H1 (cell line): Measurements from ENCODE around the gene MID1.

DNA sequence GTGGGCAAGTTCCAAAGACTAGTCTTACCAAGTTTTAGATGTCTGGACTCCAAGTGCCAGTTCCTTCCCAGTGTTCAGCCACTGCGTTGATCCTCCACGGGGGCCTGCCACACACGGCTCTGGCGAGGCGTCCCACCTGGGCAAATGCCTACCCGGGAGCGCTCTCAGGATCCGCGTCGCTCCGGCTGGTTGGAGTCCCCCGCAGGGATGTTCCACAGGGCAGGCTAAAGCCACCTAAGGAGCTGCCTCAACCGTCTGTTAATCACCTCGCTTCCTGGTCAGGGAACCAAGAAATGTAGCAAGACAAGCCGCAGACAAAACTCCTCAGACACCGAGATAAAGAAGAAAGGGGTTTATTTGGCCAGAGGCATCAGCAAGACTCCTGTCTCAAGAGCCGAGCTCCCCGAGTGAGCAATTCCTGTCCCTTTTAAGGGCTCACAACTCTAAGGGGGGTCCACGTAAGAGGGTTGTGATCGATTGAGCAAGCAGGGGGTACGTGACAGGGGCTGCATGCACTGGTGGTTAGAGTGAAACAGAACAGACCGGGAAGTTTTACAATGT, 30.7 kb downstream of the MID1 start:
- RRBS = no CpG with 5 or more reads among the region's 22 CpGs
CAGE:
- cytosol, long polyA plus RNA = no peak
- long polyA plus RNA = no peak
- nucleus, long polyA plus RNA = no peak

DNA sequence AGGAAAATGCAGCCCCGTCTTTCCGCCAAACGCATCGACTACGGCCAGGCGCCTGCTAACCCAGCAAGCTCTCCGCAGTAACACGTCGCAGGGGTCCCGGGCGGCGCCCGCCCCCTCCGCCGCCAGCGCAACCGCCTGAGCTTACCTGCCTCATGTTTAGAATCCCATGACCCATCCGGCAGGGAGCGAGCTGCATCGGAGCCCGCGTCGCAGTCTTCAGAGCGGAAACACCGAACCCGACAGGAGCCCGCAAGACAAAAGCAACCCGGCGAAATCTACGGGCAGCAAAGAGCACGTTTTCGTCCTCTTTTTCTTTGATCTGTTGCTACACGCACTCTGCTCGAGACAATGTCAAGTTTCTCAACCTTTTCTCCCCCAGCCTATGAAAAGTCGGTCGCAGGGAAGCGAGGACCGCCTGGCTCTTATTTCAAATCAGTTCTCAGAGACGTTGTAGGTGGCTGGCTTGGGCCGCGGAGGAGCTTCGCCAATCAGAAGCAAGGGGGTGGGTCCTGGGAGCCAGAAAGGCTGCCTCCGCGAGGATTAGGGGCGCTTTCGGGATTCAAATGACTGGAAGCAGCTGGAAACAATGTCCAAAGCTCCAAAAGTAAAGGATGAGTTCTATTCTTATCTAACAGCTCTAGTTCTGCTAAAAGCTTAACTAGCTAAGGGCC, at the start of gene MID1:
MID1 (minus strand) TSS at position 441 of the 671 bp plus-strand sequence.
- RRBS = under 1% methylated on average over 16 of the region's 46 CpGs
CAGE:
- cytosol, long polyA plus RNA = start-site peak on the minus strand centred at position 387 of the sequence, 32 bp wide, 35 reads
- long polyA plus RNA = start-site peak on the minus strand centred at position 378 of the sequence, 51 bp wide, 46 and 47 reads in 2 replicates
- nucleus, long polyA plus RNA = start-site peak on the minus strand centred at position 369 of the sequence, 76 bp wide, 183 reads

GRCh38 chrX:10755545-10756229, 135.3 kb upstream of the MID1 start:
- RRBS = no CpG with 5 or more reads among the region's 7 CpGs
CAGE:
- cytosol, long polyA plus RNA = no peak
- long polyA plus RNA = no peak
- nucleus, long polyA plus RNA = no peak

CAGE:
- cytosol, long polyA plus RNA = no peak
- long polyA plus RNA = no peak
- nucleus, long polyA plus RNA = no peak
Observed at GRCh38 chrX:11370440-11370982, 77.3 kb downstream of the AMELX start.

- RRBS = no CpG with 5 or more reads among the region's 8 CpGs
CAGE:
- cytosol, long polyA plus RNA = no peak
- long polyA plus RNA = no peak
- nucleus, long polyA plus RNA = no peak
Observed at GRCh38 chrX:12967794-12968115, 7.2 kb upstream of the TMSB4X start.

- RRBS = no CpG with 5 or more reads among the region's 8 CpGs
CAGE:
- cytosol, long polyA plus RNA = no peak
- long polyA plus RNA = no peak
- nucleus, long polyA plus RNA = no peak
Observed at GRCh38 chrX:12972236-12972731, 2.6 kb upstream of the TMSB4X start.

GRCh38 chrX:12978601-12978953, 3.7 kb downstream of the TMSB4X start:
- RRBS = no CpG with 5 or more reads among the region's 4 CpGs
CAGE:
- cytosol, long polyA plus RNA = no peak
- long polyA plus RNA = no peak
- nucleus, long polyA plus RNA = no peak

GRCh38 chrX:12984361-12985435, 9.8 kb downstream of the TMSB4X start:
- RRBS = no CpG with 5 or more reads among the region's 6 CpGs
CAGE:
- cytosol, long polyA plus RNA = no peak
- long polyA plus RNA = no peak
- nucleus, long polyA plus RNA = no peak

GRCh38 chrX:12997867-12998706, 23.2 kb downstream of the TMSB4X start:
- RRBS = no CpG with 5 or more reads among the region's 5 CpGs
CAGE:
- cytosol, long polyA plus RNA = no peak
- long polyA plus RNA = no peak
- nucleus, long polyA plus RNA = no peak

- RRBS = no CpG with 5 or more reads among the region's 6 CpGs
CAGE:
- cytosol, long polyA plus RNA = no peak
- long polyA plus RNA = no peak
- nucleus, long polyA plus RNA = no peak
Observed at GRCh38 chrX:13013739-13014297, 30.6 kb downstream of the FAM9C start.

DNA sequence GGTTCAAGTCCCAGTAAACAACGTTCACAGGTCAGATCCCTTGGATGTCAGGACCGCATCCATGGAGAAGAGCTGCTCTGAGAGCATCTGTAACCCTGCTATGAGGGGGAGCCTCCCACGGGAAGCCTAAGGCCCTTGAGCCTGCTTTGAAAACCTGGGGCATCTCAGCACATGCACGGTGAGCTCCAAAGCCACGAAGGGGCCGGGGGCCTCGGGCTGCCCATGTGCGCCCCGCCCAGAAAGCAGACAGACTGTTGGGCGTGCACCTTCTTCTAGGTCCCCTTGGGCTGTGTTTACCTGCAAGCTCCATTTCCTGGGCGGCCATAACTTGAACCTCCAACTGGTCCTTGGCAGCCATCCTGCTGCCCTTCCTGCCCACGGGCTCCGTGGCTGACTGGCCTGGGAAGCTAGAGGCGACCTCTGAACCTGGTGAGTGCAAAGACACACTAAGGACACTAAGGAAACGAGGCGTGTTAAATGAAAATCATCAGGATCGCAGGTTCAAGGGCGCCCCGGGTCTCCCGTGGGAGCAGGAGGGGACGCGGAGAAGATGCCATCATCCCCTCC, 905 bp downstream of the FAM9C start:
- RRBS = 97% methylated on average over 4 of the region's 22 CpGs
CAGE:
- cytosol, long polyA plus RNA = no peak
- long polyA plus RNA = no peak
- nucleus, long polyA plus RNA = no peak

GRCh38 chrX:13047884-13048083, 3.4 kb upstream of the FAM9C start:
- RRBS = no CpG with 5 or more reads among the region's 1 CpG
CAGE:
- cytosol, long polyA plus RNA = no peak
- long polyA plus RNA = no peak
- nucleus, long polyA plus RNA = no peak

- RRBS = no CpG with 5 or more reads among the region's 6 CpGs
CAGE:
- cytosol, long polyA plus RNA = no peak
- long polyA plus RNA = no peak
- nucleus, long polyA plus RNA = no peak
Observed at GRCh38 chrX:13074582-13075048, 30.2 kb upstream of the FAM9C start.

DNA sequence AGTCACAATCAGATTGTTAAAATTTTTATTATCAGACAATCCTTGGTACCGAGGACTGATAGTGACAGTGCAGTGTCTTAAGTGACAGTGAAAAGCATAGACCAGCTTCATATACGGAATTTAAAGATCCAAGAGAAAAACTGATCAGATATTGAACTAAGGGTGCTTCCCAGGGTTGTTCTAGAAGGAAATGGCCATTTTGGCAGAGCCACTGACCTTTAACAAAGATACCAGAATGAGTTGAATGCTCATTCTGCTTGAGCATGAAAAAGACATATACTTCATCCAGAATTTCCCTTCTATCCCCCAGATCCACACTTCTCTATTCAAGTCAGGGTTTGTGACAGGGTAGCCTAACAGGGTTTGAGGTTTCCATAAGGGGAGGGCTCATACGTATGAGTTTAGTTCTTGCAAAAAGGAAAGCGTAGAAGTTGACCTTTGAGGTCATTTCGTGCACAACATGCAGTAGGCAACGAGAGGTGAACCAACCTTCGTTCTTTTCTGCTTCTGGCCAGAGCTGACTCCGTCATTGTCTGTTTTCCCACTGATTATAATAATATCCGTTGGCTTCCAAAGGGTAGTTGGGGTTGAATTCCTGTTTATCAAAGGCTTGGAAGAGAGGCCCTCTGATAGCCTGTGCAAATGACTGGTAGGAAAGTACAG, 45.7 kb upstream of the FAM9C start:
- RRBS = no CpG with 5 or more reads among the region's 9 CpGs
CAGE:
- cytosol, long polyA plus RNA = no peak
- long polyA plus RNA = no peak
- nucleus, long polyA plus RNA = no peak

GRCh38 chrX:13223988-13224266, 95.9 kb downstream of the ATXN3L start:
- RRBS = no CpG with 5 or more reads among the region's 1 CpG
CAGE:
- cytosol, long polyA plus RNA = no peak
- long polyA plus RNA = no peak
- nucleus, long polyA plus RNA = no peak

- RRBS = no CpG with 5 or more reads among the region's 7 CpGs
CAGE:
- cytosol, long polyA plus RNA = no peak
- long polyA plus RNA = no peak
- nucleus, long polyA plus RNA = no peak
Observed at GRCh38 chrX:13250809-13251692, 68.8 kb downstream of the ATXN3L start.

DNA sequence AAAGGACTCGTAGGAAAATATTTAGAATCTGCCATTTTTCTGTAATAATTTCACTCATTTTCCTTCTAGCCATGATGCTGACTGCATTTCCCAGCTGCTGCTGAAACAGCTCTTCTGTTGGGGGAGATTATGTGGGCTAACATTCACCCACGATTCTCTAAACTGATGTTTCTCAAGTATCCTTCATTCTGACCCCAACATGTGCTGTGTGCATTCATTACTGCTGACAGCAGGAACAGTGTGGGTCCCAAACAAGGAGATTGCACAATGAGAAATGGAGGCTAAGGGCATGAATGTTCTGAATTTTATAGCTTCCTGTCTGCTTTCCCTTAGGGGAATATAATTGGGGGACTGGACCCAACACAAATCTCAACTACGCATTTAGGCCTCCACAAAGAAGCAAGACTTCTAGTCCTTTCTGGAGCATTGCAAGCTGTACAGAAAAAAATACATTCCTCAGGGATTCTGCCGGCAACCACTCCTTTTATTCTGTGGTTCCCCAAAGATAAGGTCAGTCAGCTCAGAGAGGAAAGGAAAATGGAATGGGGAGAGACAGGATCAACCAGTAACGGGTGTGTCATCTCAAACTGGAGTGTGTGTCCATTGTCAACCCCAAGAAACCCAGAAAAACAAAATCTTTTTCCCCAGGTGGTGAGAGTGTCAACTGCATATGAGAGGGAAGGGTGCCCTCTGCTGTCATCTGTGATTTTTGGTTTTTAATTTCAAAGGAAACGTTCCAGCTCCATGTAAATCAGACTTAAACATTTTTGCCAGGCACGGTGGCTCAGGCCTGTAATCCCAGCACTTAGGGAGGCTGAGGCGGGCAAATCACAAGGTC, 81.5 kb upstream of the EGFL6 start:
- RRBS = no CpG with 5 or more reads among the region's 8 CpGs
CAGE:
- cytosol, long polyA plus RNA = no peak
- long polyA plus RNA = no peak
- nucleus, long polyA plus RNA = no peak

DNA sequence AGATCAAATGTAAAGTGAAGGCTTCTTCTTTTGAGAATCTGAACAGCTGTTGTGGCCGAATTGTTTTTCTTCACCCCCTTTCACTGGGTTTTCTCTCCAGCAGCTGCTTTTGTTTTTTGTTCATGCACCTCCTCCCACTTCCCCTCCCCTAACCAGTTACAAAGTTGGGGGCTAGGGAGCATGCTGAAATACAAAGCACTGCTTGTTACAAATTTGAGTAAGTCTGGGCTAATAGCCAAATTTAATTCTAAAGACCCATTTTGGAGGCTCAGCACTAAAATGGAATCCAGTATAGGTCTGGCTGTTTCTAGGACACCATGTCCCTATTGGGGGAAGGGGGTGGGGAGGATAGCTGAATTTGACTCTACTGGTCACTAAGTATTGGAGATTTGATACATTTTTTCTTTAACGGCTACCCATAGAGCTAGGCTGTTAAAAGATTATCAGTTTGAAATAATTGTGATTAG, 89.2 kb upstream of the GPM6B start:
- RRBS = no CpG with 5 or more reads among the region's 2 CpGs
CAGE:
- cytosol, long polyA plus RNA = no peak
- long polyA plus RNA = no peak
- nucleus, long polyA plus RNA = no peak

- RRBS = no CpG with 5 or more reads among the region's 11 CpGs
CAGE:
- cytosol, long polyA plus RNA = no peak
- long polyA plus RNA = no peak
- nucleus, long polyA plus RNA = no peak
Observed at GRCh38 chrX:14019926-14020689, 9.6 kb downstream of the GEMIN8 start.

DNA sequence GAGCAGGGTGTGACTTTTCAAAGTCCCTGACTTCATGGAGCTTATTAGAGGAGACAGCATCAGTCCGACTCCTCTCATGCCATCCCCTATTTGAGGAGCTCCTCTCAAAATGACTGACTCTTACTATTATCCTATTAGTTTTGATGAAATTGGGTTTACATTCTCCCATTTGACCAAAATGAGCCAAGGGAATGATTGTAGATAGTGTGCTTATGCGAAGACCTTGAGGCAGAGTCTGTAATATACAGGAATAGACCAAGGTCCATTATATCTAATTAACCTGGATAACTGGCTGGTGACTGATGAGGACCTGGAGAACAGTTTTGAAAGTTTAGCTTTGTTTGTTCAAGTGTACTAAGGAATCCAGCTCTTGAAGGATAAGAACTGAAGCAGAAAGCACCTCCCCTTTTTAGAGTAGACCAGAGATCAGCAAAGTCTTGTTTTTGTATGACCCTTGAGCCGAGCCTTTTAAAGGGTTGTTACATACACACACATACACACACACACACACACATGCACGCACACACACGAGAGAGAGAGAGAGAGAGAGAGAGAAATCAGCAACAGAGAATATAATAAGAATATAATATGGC, 12.9 kb downstream of the MOSPD2 start:
- RRBS = no CpG with 5 or more reads among the region's 5 CpGs
CAGE:
- cytosol, long polyA plus RNA = no peak
- long polyA plus RNA = no peak
- nucleus, long polyA plus RNA = no peak